Colon Carcinoma Metastatic in the Lung (tissue), 2 donors: ENCODE results near the gene PHLDB2.

- PRO-cap, 2 experiments: no peak in any of the 2 experiments
Measured at GRCh38 chr3:110344989-110345509, 726.6 kb upstream of the NECTIN3 start.

- PRO-cap, 2 experiments: no peak in any of the 2 experiments
Measured at GRCh38 chr3:110706525-110706926, 365.1 kb upstream of the NECTIN3 start.

DNA sequence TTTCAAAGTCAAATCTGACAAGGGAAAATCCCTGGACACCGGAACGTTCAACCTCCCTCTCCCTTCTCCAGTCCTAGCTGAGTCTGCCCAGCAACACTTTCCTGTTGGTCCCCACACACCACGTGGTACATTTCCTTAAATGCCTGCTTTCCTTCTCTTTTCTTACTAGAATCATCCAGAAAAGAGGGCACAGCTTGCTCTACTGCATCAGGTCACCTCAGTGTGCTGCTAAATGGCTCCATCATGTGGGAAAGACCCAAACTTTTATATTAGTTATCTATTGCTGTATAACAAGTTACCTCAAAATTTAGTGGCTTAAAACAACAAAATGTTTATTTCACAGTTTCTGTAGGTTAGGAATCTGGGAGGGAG is 181.2 kb downstream of the NECTIN3 start:
- PRO-cap, 2 experiments: no peak in any of the 2 experiments

GRCh38 chr3:111324079-111324638 is 217.8 kb upstream of the CD96 start:
- PRO-cap, 2 experiments: no peak in any of the 2 experiments

DNA sequence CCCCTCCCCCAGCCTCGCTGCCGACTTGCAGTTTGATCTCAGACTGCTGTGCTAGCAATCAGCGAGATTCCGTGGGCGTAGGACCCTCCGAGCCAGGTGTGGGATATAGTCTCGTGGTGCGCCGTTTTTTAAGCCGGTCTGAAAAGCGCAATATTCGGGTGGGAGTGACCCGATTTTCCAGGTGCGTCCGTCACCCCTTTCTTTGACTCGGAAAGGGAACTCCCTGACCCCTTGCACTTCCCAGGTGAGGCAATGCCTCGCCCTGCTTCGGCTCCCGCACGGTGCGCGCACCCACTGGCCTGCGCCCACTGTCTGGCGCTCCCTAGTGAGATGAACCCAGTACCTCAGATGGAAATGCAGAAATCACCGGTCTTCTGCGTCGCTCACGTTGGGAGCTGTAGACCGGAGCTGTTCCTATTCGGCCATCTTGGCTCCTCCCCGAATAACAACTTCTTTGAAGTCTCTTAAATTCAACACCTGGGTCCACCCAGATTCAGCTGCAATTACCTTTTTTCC is 19.9 kb downstream of the CD96 start:
- PRO-cap, 2 experiments: no peak in any of the 2 experiments

DNA sequence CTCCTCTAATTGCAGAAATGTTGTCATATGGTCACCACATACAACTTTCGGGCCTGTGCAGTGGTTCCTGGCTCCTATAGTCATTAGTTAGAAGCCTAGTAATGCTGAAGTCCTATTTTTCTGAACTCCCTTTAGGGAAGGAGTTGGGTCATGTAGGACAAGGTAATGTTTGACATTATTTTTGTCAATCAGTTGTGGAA is 59.2 kb downstream of the PLCXD2 start:
- PRO-cap, 2 experiments: no peak in any of the 2 experiments

- PRO-cap, 2 experiments: no peak in any of the 2 experiments
Measured at GRCh38 chr3:111737783-111738220, 63.3 kb downstream of the PLCXD2 start.

DNA sequence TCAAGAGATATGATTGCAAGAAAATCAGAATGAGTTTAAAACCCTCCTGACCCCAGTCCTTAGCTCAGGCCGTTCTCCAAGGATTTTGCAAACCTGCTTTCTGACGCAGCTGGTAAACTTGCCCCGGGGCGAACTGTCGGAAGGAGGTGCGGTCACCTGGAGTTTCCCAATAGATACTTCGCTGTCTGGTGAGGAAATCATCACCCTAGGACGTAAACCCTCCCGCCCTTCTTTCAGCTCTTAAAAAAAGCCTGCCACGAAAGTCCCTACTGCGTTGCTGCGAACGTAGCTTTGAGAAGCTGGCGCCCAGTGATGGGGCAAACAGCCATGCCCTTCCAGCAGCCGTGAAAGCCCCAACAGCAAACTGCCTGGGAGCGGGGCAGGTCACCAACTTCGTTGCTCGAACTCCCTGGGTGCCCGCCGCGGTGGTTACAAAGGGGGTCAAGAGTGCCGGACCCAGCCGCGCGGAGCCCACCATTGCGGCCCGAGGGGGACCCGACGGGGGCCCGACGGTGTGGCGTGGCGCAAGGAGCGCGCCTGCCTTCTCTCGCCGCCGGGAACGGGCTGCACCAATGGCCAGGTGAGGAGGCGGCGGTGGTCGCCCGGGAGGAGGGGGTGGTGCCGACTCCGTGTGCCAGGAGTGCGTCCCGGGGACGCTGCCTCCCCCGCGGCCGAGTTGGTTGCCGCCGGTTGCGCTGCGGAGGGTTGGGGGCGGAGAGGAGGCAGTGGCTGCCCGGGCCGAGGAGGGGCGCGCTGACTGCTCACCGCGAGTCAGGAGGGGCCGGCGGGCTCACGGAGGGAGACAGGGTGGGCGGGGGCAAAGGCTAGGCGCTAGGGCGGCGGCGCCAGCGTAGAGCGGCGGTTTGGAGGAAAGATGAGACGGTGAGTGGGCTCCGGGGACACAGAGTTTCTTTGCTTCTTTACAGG is at the start of gene PHLDB2:
Gene PHLDB2, plus strand, starts transcription at position 269 of the 927 bp plus-strand sequence.
- PRO-cap, 2 experiments: peak in 2 of 2 experiments; most common plus-strand start position 725 of the sequence (in 2); most common minus-strand start position 427 of the sequence (in 2)

DNA sequence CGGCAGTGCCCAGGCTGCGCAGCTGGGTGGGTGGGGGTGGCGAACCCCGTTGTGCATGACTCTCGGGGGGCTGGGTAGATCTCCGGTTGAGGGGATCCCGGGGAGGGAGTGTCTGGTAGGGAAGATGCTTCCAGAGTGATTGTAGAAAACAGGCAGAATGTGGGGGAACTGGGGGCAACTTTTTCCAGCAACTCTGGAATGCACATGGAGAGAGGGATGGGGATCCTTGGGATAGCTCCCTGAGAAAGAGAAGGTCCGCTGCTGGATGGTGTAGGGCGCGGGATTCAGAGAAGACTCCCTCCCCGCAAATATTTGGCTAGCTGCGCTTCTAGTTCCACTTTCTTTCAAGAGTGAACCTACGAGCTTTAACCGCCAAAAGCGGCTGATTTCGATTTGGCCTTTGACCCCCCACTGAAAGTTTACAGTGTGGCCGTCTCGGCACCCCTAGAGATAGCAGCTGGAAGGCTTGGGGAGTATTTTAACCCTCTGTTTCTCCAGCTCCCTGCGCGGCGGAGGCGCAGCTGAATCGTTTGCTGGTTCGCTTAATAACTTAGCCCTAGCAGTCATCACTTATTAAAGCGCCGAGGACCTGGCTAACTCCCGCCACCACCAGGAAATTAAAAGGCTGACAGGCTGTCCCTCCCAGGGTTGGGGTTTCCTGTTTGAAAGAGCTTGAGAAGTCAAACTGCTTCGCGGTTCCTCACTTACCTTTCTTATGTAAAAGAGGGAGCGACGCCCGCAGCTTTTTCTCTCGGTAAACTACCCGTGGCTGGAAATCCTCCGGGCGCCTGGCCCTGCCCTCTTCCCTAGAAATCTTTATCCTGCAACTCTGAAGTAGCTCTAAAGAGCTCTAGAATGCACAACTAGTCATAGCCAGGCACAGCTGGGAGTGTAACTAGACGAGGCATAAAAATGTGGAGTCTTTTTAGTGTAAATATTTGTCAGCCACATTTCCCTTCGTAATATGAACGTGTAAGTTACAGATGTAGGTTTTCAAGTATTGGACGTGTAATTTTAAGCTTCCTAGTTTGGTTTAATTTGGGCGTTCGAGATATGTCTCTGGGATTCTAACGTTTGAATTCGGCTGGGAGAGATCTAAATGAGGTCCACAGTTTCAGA is 1.2 kb downstream of the PHLDB2 start:
- PRO-cap, 2 experiments: peak in 1 of 2 experiments; most common plus-strand start position 573 of the sequence (in 1); most common minus-strand start position 547 of the sequence (in 1)

- PRO-cap, 2 experiments: no peak in any of the 2 experiments
Measured at GRCh38 chr3:112074670-112074963, 11.6 kb upstream of the C3orf52 start.

- PRO-cap, 2 experiments: no peak in any of the 2 experiments
Measured at GRCh38 chr3:112089895-112090503, 3.8 kb downstream of the C3orf52 start.

DNA sequence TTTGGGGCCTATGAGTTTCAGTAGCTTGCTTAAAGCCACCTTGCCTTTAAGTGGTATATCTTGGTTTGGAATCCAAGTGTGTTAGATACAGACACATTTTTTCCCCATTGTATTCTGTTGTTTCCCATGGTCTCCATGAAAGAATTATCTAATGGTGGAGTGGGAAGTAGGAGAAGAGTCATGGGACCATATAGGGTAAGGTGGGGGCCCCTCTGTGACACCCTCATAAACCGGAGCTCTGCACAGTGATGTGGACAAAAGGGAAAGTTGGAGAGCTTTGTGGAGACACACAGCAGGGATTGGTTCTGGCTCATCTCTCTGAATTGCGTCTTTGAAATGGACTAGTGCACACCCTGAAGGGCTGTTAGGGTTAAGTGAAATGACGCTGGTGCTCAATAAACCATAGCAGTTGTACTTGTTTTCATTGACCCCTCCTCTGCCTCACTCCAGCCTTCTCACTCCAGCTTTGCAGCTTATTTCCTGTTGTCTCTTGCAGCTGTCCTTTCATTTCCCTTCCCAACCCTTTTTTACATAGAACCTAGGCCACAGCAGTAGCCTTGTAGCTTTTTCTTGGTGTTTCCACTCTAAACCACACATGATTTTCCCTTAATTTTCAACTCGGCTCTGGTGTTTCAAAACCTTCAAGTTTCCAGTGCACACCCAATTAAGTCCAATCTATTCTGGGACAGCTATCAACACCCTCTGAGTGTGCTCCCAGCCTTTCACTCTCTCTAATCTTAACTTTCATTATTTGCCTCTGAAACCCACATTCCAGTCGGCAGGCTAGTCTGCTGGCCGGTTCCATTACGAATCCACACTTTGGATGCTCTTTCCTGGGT is 6.3 kb downstream of the C3orf52 start:
- PRO-cap, 2 experiments: no peak in any of the 2 experiments

GRCh38 chr3:112109316-112109883 is 23.2 kb downstream of the C3orf52 start:
- PRO-cap, 2 experiments: no peak in any of the 2 experiments

- PRO-cap, 2 experiments: no peak in any of the 2 experiments
Measured at GRCh38 chr3:112136002-112136386, 2.9 kb upstream of the GCSAM start.

GRCh38 chr3:112361644-112362737 is 29.0 kb downstream of the CD200 start:
- PRO-cap, 2 experiments: no peak in any of the 2 experiments

DNA sequence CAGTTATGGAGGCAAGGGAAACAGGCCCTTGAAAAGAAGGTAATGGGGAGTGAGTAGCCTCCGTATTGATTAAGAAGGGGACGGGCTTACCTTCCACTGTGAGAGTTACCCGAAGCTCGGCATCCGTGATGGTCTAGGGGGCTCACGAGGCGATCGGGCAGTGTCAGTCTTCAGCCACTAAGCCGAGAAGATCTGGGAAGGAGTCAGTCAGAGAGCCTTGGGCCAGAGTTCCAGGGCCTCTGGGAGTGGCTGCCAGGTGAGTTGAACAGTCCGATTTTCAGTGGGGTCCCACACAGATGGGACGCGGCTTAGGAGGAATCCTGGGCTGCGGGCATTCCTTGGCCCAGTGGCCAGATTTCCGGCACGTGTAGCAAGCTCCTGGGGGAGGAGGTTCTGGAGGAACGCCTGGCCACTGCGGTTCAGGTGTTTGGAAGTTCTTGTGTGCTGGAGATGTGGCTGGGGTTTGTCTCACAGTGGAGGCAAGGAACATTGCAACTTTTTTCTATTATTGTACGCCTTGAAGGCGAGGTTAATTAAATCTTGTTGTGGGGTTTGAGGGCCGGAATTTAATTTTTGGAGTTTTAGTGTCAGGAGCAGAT is 78.5 kb downstream of the BTLA start:
- PRO-cap, 2 experiments: no peak in any of the 2 experiments

GRCh38 chr3:112422526-112423293 is 76.6 kb downstream of the BTLA start:
- PRO-cap, 2 experiments: no peak in any of the 2 experiments

- PRO-cap, 2 experiments: no peak in any of the 2 experiments
Measured at GRCh38 chr3:113280523-113281251, 69.3 kb downstream of the BOC start.

DNA sequence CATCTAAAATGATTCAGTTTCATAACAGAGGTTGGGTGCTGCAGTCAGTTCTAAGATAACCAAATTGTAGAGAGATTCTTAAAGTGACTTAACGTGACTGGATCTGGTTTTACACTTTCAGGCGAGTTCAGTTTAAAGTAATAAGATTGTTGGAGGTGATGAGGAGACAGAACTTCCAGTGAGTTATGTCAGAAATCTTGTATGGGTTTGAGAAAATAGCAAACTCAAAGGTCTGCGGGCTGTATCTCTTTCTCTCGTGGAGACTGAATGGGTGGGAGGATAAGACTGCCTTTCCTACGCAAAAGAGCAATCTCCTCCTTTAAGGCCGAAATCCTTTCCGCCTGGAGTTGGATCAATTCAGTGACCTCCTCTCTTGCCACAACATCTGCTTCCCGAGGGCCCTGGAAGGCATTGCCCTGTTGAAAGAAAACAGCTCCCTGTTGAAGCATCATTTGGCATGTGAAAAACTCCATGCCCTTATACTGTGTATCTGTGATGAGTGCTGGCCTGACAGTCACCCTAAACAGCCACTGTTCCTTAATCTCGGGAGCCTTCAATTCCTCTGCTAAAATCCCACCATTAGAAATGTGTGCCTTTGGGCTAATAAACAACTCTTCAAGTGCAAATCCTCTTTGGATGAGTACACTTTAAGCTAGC is 80.1 kb downstream of the BOC start:
- PRO-cap, 2 experiments: no peak in any of the 2 experiments

GRCh38 chr3:113505723-113506299 is 9.1 kb downstream of the SPICE1 start:
- PRO-cap, 2 experiments: no peak in any of the 2 experiments